ENCODE measurements around a stretch of chr11.

- PRO-cap = no peak
- RAMPAGE, long total RNA, 4 experiments = no peak in any of the 4 experiments
These were observed 51.4 kb downstream of the GRIK4 start for GRCh38 chr11:120562847-120563444.

DNA sequence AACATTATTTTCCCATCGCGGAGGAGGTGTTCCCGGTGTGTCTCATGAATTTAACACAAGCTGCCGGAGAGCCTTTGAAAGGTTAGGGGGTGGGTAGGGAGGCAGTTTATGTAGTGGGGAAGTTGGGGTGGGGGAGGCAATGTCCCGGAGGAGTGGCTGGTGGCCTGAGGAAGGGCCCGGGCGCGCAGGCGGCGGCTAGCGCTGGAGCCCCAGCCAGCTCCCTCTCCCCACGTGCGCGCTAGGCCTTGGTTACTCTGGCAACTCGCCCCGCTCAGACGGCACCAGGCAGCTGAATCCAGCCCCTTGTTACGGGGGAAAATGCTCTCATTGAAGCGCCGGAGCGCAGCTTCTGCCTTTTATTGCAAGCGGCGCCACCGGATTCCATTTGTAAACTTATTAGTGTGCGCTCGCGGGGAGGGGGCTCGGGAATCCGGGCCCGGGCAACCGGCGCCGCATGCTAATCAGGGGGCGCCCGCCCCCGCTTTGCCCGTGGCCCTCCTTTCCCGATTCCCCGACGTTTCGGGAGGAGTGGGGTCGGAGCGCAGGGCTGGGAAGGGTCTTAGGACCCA is 52.5 kb downstream of the GRIK4 start:
- PRO-cap = no peak
- RAMPAGE, long total RNA, 4 experiments = no peak in any of the 4 experiments

DNA sequence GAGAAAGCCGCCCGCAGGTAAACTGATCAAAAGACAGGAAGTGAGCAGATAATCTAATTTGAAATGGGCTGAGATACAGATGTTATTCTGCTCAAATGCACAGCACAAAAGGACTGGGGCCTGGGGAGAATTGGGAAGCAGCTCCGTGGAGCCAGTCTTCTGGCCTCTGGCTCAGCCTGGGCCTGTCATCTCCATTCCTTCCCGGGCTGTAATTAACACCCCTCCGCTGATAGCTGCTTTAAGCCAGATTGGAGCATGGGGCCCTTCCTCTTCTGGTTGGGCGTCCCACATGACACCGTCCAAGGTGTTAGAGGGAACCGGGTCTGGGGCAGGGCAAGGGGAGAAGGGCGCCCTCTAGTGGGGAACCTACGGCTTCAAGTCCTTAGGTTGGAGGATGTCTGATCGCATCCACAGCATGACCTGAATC is 94.4 kb upstream of the TBCEL start:
- PRO-cap = no peak
- RAMPAGE, long total RNA, 4 experiments = no peak in any of the 4 experiments

- PRO-cap = no peak
- RAMPAGE, long total RNA, 4 experiments = no peak in any of the 4 experiments
These were observed 66.2 kb upstream of the SC5D start for GRCh38 chr11:121226426-121226803.

DNA sequence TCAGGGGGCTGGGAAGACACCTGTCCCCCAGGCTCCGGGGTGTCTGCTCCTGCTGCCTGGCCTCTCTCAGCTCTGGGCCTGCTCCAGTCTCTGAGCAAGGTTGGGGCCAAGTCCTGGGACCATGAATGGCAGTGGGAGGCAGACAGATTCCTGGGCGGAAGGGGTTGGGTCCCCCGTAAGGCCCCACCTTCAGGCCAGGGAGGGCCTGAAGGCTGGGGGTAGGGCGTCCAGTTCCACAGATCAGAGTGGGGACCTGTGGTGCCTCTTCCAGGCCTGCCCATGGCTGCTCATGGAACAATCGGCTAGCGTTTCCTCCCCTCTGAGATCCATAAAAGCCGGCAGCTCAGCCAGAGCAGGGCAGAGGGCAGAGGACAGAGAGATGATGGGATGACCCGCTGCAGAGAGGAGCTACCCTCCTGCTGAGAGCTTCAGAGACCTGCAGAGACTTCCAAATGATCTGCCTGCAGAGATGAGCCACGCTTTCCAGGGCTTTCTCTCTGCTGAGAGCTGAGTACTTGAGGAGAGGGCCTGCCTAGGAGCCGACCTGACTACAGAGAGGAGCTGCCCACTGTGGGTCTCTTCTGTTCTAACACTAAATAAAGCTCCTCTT is 46.1 kb upstream of the SC5D start:
- PRO-cap = no peak
- RAMPAGE, long total RNA, 4 experiments = no peak in any of the 4 experiments

DNA sequence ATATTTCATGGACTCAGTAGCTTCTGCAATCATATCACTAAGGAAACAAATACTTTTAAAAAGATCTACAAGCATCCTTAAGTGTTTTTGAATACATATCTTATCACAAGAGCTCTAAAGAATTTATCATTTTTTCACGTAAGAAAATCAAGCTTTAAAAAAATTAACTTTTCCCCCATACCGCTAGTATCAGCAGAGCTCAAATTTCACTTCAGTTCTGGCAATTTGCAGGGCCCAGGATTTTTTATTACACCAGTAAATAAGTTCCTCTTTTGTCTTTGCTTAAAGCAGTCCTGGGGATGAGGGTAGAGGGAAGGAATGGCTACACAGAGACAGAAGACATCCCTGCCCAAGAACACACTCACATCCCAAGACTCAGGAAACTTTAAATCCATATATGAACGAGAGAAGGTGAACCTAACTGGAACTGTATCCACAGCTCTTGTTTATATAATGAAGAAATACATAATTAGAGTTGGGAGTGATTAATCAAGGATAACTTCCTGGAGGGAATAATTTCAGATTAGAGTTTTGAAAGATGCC is 22.5 kb upstream of the SORL1 start:
- PRO-cap = no peak
- RAMPAGE, long total RNA, 4 experiments = no peak in any of the 4 experiments

GRCh38 chr11:121451257-121451835 is 768 bp upstream of the SORL1 start:
- PRO-cap = no peak
- RAMPAGE, long total RNA, 4 experiments = no peak in any of the 4 experiments

DNA sequence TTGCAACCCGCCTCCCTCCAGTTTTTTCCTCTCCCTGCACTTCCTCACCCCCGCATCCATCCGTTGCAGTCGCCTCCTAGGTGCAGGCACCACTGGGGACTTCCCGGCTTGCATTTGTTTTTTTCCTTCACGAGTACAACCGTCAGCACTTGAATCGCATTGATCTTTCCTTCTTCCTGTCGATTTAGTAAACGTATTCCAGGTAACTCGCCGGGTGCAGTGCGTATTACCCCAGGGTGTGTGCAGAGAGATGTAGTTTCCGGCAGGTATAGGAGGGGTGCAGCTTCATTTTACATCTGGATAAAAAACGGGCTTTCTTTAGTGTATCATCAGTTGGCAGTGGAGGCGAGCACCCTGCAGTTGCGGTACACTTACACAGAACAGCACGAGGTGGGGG is 511 bp downstream of the SORL1 start:
- PRO-cap = no peak
- RAMPAGE, long total RNA, 4 experiments = no peak in any of the 4 experiments

DNA sequence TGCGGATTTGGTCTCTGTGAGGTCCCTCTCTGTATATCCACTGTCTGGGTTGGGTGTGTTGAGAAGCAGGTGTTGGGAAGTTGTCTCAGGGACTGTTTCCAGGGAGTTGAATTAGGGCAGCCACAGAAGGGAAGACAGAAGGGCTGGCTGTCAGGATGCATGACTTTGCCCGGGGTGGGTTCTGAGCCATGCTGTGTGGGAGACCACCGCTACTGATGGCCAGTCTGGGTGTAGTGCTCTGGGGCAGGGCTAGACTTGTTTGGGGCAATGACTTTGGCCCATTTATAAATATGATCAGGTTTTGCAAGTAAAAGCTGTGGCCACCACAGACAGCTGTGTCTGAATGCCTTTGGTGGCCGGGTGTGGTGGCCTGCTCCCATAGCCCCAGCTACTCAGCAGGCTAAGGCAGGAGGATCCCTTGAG is 19.5 kb downstream of the SORL1 start:
- PRO-cap = no peak
- RAMPAGE, long total RNA, 4 experiments = no peak in any of the 4 experiments

- PRO-cap = no peak
- RAMPAGE, long total RNA, 4 experiments = no peak in any of the 4 experiments
These were observed 27.3 kb downstream of the SORL1 start for GRCh38 chr11:121479412-121479746.

GRCh38 chr11:121482284-121482897 is 30.3 kb downstream of the SORL1 start:
- PRO-cap = unidirectional peak, plus-strand start at chr11:121482653
- RAMPAGE, long total RNA, 4 experiments = no peak in any of the 4 experiments

- PRO-cap = no peak
- RAMPAGE, long total RNA, 4 experiments = no peak in any of the 4 experiments
These were observed 84.8 kb downstream of the SORL1 start for GRCh38 chr11:121536685-121537521.

GRCh38 chr11:121569625-121570585 is 117.8 kb downstream of the SORL1 start:
- PRO-cap = no peak
- RAMPAGE, long total RNA, 4 experiments = no peak in any of the 4 experiments

- PRO-cap = no peak
- RAMPAGE, long total RNA, 4 experiments = no peak in any of the 4 experiments
These were observed 120.3 kb downstream of the SORL1 start for GRCh38 chr11:121572279-121572859.

DNA sequence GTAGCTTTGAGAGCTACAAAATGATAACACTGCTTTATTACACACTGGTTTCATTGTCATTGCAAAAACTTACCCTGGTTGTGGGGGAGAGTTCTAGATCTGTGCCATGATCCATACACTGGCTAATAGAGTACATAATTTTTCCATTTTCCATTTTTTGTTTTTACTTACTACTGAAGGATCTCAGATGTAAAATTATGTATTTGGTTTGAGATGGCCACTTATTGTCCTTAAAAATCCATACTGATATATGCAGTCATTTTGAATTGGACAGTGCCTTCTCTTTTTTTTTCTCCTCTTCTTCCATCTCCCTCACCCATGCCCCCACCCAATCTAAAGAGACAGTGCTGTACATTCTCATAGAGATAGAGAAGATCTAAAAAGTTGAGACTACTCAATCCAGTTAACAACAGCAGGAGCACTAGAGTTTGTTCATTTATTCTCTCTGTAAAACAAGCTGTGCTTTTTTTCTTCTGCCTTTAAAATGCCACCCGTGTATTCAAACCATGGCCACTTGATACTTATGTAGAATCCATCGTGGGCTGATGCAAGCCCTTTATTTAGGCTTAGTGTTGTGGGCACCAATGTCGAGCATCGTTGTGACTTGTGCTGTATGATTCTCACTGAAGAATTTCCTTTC is 178.3 kb downstream of the SORL1 start:
- PRO-cap = no peak
- RAMPAGE, long total RNA, 4 experiments = no peak in any of the 4 experiments

DNA sequence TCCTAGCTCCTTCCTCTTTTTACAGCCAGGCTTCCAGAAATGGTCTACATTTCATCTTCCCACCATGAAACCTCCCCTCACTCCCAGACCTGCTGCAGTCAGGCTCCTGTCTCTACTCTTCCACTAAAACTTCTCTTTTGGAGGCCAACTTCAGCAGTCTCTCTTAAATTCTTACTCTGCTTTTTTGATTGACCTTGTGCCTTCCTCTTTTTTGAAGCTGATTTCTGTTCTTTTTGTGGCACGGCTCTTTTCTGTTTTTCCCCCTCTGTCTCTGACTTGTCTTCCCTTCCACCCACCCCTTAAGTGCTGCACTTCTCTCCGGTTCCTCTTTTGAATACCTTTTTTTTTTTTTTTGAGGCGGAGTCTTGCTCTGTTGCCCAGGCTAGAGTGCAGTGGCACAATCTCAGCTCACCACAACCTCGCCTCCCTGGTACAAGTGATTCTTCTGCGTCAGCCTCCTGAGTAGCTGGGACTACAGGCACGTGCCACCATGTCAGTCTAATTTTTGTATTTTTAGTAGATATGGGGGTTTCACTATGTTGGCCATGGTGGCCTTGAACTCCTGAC is 211.9 kb downstream of the BLID start:
- PRO-cap = no peak
- RAMPAGE, long total RNA, 4 experiments = no peak in any of the 4 experiments

- PRO-cap = unidirectional peak, minus-strand start at chr11:121930170
- RAMPAGE, long total RNA, 4 experiments = no peak in any of the 4 experiments
These were observed 186.1 kb downstream of the BLID start for GRCh38 chr11:121929559-121930674.

- PRO-cap = no peak
- RAMPAGE, long total RNA, 4 experiments = no peak in any of the 4 experiments
These were observed 69.3 kb downstream of the BLID start for GRCh38 chr11:122046712-122047086.

- PRO-cap = bidirectional peak, plus-strand start at chr11:122189452, minus-strand start at chr11:122189307
- RAMPAGE, long total RNA, 4 experiments = no peak in any of the 4 experiments
These were observed 73.2 kb upstream of the BLID start for GRCh38 chr11:122189144-122189713.

DNA sequence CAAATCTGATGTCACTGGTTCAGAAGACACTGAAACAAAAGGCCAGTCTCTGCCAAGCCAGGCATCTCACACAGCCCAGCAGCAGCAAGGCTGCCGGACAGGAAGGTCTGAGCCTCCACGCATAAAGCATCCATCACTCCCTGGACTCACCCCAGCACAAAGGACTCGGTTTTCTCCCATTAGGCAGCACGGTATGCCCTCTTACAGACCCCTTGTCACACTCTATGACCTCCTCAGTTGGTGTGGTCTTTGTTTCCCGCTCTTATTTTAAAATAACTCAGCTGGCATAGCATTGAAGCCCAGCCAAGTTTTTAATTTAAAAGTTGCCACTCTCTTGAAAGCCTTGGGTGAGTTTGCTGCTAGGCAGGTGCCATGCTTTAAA is 204.3 kb upstream of the BLID start:
- PRO-cap = no peak
- RAMPAGE, long total RNA, 4 experiments = no peak in any of the 4 experiments

Data from gastroesophageal sphincter (tissue), 4 donors.